ENCODE results near the genes IFT27 and CARD10.

- PRO-cap = bidirectional peak, plus-strand start at chr22:36365302, minus-strand start at chr22:36365168
Observed at GRCh38 chr22:36364836-36365525, 22.8 kb downstream of the MYH9 start.

DNA sequence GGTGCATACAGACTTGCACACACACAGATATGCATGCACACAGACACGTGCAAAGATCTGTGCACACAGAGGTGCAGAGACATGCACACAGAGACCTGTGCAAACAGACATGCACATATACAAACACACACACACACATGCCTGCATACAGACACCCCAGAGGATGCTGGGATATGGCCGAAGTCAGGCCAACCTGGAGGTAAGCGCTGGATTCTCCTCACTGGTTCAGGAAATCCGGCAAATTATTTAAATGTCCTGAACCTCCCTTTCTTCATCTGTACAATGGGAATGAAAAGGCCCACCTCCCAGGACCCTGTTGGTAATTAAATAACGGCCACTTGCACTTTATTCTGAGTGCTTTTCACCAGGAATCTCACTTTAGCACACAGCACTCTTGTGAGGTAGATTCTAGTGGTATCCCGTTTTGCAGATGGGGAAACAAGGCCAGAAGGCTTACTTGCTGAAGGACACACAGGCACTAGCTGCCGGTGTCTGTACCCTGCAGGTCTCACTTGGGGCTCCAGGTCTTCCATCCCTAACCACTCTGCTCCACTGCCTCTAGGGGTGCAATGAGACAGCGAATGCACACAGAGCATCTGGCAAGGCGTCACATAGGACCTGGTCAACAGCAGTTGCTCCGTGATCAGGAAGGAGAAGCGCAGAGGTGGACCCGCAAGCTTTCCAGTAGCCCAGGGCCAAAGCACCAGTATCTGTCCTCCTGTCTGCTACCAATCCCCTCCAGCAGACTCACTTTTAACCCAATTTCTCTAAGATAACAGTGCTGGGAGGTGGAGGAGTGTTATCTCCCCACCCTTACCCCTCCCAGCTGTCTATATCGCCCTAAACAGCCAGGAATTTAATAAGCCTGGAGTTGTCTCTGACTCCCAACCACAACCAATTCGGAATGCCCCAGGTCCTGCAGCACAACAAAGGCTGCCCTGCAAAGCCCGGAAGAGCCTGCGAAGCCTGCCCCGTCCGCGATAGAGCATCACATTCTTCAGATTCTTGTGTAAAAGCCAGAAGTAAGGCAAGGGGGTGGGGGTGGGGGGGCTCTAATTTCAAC lies 19.6 kb downstream of the MYH9 start:
- PRO-cap = no peak

GRCh38 chr22:36372777-36373891 lies 14.6 kb downstream of the MYH9 start:
- PRO-cap = no peak

DNA sequence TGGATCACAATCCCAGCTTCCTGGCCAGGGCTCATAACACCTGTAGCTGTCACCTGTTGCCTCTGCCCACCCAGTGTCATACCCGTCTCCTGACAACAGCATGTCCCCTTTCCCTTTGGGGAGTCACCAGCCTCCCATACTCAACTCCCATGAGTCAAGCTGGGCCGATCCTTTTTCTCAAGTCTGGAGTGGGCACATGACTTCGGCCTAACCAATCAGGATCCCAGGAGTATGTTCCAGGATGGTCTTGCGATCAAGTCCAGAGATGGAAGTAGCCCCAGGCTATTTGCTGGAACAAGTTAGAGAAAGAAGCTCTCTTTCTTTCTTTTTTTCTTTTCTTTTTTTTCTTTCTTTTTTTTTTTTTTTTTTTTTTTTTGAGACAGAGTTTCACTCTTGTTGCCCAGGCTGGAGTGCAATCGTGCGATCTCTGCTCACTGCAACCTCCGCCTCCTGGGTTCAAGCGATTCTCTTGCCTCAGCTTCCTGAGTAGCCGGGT lies 27.8 kb upstream of the MYH9 start:
- PRO-cap = no peak

DNA sequence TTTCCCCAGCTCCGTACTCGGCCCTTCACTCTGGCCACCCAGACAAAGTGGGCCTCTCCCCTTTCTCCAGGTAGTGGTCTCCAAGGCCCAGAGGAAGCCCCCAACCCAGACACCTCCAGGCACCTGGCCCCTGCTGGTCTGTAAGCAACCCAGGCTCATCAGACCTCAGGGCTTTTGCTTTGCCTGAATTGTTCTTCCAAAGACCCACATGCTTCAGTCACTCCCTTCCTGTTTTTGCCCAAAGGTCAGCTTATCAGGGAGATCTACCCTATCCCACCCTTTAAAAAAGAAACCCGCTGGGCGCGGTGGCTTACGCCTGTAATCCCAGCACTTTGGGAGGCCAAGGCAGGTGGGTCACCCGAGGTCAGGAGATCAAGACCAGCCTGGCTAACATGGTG lies 6.6 kb downstream of the TXN2 start:
- PRO-cap = no peak

DNA sequence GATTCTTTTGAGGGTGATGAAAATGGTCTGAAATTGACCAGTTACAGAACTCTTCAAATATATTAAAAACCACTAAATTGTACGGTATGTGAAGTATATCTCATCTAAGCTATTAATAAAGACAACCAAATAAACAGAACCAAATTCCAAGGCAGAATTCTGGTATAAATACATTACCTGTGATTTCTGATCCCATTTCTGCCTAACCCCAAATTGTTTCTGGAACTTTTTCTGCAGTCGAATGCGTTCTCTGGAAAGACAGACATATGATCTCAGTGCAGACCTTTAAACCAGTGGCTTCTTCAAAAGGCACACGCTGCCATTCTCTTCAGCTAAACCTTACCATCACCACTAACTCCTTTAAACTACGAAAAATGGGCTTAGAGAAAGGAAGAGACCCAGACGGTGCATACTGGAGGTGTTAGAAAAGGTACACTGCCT lies 5.9 kb downstream of the EIF3D start:
- PRO-cap = no peak

- PRO-cap = no peak
Observed at GRCh38 chr22:36701321-36701747, 2.2 kb downstream of the CACNG2 start.

DNA sequence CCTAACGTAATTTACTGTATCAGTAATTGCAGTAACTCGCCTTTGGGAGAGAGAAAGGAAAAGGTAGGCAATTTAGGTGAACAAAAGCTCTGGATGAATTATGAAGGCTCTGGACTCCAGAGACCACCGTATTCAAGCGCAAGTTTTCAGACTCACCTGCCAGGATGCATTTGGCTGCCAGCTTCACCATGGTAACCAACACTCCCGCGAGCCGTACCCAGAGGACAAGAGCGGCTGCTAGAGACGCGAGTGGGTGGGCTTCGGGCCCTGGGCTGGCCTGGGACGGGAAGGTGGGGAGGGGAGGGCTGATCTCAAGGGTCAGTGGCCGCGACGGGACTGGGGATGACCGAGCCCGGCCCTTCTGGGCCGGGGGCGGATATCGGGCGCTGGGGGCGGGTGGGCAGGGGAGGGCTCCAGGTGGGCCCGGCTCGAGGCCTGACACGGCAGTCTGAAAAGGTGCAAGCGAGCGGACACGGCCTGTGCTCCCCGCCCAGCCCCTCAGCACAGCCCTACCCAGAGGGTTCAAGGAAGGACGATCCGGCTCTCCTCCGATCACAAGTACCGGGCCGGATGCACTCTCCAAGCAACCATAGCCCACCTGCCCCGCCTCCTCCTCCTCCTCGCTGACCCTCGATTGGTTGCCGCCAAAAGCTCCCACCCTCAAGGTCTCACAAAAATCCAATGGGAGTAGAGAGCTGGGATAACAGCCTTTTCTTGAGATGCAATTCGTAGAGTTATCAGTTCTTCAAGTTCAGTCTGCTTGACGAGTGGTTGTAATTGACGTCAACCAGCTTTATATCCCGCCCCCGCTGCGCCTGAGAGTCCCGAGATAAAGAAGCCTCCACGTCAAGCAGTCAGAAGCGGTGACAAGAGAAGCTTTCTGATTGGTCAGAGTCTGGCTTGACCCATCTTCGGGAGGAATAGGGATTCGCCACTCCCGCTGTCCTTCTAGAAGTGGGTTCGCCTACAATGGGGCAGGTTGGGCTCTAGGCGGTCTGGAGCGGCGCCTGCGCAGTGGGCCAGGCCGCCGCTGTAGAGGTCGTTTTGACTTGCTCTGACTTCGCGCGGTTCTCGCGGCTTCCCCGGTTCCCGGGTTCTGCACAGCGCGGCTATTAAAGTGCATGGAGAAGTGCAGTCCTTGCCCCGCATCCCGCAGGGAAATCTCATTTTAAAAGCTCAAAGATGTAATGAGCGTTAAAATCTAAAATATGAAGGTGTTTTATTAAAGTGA lies at the start of gene IFT27:
IFT27 (minus strand) TSS at position 602 of the 1,231 bp plus-strand sequence.
- PRO-cap = unidirectional peak, minus-strand start at position 560 of the sequence; unidirectional peak, plus-strand start at position 1,014 of the sequence

GRCh38 chr22:36929965-36930602 lies 16.7 kb downstream of the CSF2RB start:
- PRO-cap = no peak

GRCh38 chr22:37137722-37138054 lies 12.0 kb downstream of the IL2RB start:
- PRO-cap = no peak

GRCh38 chr22:37283312-37283897 lies 1.1 kb downstream of the CYTH4 start:
- PRO-cap = no peak

- PRO-cap = no peak
Observed at GRCh38 chr22:37302381-37303382, 20.4 kb downstream of the CYTH4 start.

- PRO-cap = no peak
Observed at GRCh38 chr22:37318861-37319440, 36.6 kb downstream of the CYTH4 start.

- PRO-cap = no peak
Observed at GRCh38 chr22:37370068-37371160, 56.9 kb downstream of the ELFN2 start.

DNA sequence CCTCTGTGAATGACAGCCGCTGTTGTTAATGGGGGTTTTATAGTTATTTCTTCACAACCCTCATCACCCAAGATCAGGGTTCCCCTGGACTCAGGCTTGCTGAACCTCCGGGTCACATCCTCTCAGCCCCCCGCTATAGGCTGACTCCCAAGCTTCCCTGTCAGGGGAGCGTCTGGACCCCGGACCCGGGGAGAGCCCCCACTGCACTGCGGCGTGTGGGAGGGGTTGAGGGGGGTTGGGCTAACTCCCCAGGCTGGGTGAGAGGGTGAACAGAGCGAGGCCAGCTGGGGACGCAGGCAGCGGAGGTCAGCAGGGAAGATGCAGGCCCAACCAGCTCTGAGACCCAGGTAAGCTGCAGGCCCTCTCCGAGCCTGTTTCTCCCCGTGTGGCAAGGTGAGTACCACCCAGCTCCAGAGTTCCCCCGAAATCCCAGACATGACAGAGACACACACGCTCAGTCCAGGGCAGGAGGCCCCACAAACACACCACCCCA lies 47.3 kb downstream of the ELFN2 start:
- PRO-cap = unidirectional peak, plus-strand start at position 290 of the sequence

DNA sequence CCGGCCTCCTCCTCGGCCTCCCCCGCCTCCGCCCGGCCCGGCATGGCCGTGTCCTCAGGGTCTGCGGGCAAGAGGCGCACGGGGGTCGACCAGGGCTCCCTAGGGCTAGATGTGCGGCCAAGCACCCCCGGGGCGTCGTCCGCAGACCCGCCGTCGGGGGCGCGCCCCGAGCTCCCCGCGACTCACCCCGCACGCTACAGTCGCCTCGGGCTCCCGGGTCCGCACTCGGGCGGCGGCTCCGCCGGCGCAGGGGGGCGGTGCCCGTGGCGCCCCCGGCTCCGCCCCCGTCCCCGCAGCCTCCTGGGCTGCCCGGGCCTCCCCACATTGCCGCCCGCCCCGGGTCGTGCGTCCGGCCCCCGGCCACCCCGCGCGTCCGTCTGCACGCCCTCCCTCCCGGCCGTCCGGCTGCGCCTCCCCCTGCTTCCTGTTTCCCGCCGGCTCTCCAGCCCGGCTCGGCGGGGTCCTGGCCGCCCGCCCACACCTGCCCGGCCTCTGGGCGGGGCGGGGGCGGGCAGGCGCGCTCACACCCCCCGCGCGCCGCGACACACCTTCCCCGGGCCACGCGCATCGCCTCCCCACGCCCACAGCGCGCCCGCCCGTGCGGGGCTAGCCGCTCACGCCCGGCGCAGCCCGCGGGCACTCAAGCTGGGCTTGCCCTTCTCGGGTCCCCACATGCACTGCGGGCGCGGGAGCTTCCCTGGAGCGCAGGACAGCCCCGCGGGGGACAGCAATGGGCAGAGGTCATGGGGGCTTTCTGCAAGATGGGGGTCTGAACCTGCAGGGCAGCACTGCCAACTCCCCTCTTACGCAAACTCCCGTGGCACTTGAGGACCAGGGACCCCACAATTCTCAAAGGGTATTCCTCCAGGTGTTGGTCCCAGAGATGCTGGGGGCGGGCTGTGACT lies at the start of gene CARD10:
CARD10 (minus strand) TSS at position 259 of the 905 bp plus-strand sequence.
- PRO-cap = unidirectional peak, minus-strand start at position 379 of the sequence

- PRO-cap = no peak
Observed at GRCh38 chr22:37521448-37521948, 2.3 kb upstream of the CARD10 start.

DNA sequence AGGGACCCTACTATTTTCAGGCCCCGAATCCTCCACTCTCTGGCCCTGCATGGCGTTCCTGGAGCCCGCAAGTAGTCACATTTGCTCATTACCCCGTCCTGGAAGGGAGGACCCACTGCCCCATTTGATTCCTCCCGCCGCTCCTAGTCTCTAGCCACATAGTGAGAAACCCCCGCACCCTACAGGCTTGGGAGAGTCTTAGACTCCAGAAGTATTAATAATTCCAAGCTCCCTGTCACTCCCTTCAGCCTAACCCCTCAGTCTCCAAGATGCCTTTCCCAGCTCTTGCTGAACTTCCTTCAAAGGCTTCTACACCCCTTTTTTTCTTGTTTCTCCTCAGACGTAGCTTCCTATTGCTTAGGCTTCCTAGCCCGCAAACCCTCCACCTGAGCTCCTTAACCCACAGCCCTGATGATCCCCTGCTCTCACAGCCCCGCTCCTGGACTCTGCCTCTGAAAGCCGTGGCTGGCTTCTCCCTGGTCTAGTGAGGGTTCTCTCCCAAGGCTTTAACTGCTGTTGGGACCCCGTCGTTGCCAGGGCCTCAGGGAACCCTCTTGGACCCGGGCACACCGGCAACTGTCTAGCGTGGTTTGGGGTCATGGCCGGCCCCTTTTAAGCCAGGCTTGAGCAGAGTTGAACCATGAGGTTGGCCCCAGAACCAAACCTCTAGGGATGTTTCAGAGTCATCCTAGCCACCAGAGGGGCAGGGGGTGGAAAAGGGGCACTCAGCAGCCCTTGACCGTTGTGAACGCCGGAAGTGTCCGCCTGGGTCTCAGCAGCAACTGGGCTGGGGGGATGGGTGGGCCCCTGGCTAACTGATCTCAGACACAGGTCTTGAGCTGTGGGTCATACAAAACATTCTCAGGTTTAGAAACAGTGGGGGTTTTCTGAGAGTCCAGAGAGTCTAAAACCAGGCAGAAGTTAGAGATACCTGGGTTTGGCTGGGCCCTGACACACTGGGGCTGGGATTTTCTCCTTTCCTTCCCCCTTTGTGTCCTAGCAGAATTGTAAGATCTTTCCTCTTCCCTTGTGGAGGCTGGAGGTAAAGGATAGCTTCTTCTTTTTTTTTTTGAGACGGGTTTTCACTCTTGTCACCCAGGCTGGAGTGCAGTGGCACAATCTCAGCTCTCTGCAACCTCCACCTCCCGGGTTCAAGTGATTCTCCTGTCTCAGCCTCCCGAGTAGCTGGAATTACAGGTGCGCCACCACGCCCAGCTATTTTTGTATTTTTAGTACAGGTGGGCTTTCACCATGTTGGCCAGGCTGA lies 1.1 kb downstream of the GGA1 start:
- PRO-cap = no peak

DNA sequence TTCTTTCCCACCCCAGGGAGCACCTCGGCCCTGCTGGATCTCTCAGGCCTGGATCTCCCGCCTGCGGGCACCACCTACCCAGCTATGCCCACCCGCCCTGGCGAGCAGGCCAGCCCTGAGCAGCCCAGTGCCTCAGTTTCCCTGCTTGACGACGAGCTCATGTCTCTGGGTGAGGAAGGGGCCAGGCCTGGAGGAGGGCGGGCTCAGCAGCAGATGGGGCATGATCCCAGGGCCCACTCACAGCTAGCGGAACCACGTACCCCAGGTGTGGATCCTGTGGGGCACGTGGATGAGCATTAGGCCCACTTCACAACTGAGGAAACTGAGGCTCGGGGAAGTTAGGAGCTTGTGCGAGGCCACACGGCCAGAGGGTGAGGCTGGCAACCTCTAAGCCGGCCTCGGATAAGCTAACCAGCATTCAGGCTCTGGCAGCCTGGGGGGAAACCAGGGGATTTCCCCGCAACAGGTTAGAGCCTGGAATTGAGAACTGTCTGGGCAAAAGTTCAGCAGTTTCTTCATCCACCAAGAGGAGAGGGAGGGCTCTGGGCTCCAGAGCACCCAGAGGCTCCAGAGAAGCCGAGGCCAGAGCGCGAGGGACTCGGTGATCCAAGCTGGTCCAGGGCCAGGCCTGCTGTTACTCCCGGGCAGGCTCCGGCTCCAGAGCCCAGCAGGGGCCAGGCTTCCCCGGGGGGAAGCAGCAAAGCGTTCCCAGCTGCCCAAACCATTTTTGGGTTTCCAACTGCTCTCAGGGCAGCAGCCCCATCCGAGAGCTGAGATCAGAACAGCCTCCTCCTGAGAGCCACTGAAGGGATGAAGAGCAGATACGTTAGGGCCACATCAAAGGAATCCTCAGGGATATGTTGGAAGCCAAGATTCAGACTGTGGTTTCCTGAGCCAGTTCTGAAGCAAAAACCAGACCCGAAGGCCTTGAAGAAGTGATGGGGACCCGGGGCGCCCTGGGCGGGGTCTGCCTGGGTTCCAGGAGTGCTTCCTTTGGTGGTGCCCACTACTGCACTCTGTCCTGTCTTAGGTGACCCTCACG lies 13.4 kb upstream of the SH3BP1 start:
- PRO-cap = unidirectional peak, plus-strand start at position 561 of the sequence

- PRO-cap = no peak
Observed at GRCh38 chr22:37636296-37637162, 2.9 kb upstream of the SH3BP1 start.

All from right common carotid artery plus branches (tissue), 1 donor.